Hematopoietic multipotent progenitor cell (in vitro differentiated cells): ENCODE results near the genes IFIT1B, IFIT5, SLC16A12 and HECTD2.

DNA sequence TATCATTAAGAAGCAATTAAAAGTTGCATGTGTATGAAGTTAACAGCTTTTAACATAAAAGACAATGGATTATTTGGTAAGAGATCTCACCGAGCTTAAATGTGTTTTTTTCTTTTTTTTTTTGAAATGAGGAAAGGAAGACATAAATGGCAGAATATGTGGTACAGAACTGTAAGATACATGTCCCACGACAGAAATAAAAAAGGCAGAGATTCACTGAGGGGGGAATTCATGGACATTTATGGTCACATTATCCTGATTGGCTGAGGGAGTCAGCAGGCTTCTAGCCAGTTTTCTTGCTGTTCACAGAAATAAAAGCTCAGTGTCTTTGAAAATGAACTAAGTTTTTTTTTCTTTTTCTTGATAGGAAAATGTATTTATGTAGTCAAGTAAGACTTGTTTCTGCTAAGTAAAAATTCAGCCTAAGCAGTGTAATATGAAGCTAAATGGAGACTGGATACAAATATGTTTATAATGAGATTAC lies 8.2 kb upstream of the FAS start:
- CAGE, long polyA plus RNA = no peak

DNA sequence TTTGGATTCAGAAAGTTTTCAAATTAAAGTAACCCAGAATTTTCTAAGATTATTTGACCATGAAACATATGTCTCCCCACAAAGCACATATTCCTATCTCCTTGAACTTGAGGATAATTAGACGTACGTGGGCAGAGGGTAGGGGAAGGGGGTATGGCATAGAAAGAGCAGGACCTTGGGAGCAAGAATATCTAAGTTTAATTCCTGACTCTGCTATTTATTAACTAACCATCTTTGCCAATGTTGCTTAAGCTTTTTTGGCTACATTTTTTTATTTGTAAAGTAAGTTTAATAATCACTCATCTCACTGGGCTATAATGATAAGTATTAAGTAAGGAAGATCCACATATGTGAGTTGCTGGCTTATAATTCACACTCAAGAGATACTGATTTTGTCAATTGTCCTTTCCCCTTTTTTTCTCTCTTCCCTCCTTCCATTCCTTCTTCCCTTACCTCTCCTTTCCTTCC lies 1.7 kb upstream of the FAS start:
- CAGE, long polyA plus RNA = no peak

DNA sequence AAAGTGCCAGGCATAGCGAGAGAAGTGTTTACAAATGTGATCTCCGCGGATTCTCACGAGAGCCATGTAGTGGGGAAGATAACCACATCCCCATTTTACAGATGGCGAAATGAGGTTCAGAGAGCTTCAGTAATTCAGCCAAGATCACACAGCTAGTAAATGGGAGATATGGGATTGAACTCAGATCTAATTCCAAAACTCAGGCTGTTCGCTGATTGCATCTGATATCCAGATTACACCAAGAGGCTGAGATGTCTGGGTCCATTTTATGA lies 1.3 kb downstream of the FAS start:
- CAGE, long polyA plus RNA = no peak

DNA sequence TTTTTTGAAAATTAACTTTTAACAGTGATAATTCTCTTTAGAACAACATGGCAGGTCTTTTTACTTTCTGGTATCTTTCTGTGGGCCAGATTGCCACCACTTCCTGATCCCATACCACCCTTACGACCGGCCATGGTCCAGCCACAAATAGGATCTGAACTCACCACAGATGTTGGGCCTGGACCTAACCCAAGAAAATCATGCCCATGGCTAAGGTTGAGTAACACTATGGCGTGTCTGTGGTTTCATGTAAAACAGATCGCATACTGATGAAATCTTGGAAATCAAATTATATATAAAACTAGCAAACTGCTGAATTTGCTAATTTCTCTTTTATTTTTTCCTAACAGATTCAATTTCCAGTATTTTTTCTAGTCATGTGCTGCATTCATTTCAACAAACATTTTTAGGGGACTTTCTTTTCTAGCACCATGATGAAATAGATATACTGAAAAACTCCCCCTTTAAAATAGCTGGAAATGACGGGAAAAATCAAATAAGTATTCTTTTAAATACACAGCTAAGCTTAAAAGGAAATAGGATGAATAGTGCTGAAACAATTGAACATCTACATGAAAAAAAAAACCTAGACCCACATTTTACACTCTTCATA lies 77.1 kb downstream of the CH25H start:
- CAGE, long polyA plus RNA = no peak

- CAGE, long polyA plus RNA = no peak
These were observed 10.9 kb downstream of the LIPA start for GRCh38 chr10:89240706-89241022.

DNA sequence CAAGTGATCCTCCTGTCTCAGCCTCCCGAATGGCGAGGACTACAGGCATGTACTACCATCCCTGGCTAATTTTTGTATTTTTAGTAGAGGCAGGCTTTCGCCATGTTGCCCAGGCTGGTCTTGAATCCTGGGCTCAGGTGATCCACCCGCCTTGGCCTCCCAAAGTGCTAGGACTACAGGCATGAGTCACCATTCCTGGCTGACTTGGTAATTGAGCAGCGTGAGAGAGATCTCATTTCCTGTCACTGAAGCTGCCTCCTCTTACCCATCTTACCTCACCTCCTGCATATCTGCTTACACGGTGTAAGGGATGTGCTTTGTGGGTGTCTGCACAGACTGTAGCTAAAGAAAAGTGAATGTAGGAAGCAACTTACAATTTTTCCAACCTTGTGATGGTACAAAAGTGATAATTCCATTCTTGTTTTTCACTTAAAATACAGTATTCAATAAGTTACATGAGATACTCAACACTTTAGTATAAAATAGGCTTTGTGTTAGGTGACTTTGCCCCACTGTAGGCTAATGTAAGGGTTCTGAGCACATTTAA lies 9.8 kb downstream of the IFIT3 start:
- CAGE, long polyA plus RNA = no peak

- CAGE, long polyA plus RNA = no peak
These were observed 11.6 kb downstream of the IFIT3 start for GRCh38 chr10:89338884-89340257.

DNA sequence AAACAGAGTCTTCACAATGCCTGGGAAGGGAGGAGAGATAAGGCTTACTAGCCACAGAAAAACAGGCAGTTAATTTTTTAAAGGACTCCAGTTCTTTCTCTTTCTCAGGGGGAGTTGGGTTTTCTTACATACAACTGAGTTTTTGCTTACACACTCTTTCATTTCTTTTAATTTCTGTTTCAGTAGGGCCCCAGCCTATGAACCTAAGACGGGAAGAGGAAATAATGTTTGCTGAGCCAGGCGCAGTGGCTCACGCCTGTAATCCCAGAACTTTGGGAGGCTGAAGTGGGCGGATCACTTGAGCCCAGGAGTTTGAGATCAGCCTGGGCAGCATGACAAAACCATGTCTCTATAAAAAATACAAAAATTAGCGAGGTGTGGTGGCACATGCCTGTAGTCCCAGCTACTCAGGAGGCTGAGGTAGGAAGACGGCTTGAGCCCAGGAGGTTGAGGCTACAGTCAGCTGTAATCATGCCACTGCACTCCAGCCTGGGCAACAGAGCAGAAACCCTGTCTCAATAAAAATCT lies 23.1 kb downstream of the IFIT3 start:
- CAGE, long polyA plus RNA = no peak

- CAGE, long polyA plus RNA = no peak
These were observed at the start of gene IFIT1B for GRCh38 chr10:89377801-89378331. Gene IFIT1B (plus strand): TSS chr10:89378056.

- CAGE, long polyA plus RNA = no peak
These were observed at the start of gene IFIT5 for GRCh38 chr10:89413904-89414924. Gene IFIT5 (plus strand): TSS chr10:89414568.

- CAGE, long polyA plus RNA = no peak
These were observed at the start of gene SLC16A12 for GRCh38 chr10:89534910-89536353. Gene SLC16A12 (minus strand): TSS chr10:89535594.

- CAGE, long polyA plus RNA = no peak
These were observed 23.3 kb upstream of the PANK1 start for GRCh38 chr10:89668223-89668940.

- CAGE, long polyA plus RNA = no peak
These were observed 36.8 kb downstream of the KIF20B start for GRCh38 chr10:89738225-89738623.

GRCh38 chr10:89888623-89889491 lies 187.5 kb downstream of the KIF20B start:
- CAGE, long polyA plus RNA = no peak

DNA sequence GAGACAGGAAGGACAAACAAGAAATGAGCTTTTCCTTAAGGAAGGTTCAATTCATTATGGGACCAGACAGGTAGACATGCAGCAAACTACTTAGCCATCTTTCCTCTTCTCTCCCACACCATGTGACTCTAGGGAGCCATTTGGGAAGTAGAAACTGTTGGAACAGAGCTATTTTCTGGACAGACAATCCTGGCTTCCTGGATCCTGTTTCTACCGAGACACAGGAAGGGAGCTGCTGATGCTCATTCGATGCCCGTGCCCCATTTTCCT lies 46.0 kb upstream of the ANKRD1 start:
- CAGE, long polyA plus RNA = no peak

- CAGE, long polyA plus RNA = no peak
These were observed 19.3 kb upstream of the PCGF5 start for GRCh38 chr10:91201222-91201600.

DNA sequence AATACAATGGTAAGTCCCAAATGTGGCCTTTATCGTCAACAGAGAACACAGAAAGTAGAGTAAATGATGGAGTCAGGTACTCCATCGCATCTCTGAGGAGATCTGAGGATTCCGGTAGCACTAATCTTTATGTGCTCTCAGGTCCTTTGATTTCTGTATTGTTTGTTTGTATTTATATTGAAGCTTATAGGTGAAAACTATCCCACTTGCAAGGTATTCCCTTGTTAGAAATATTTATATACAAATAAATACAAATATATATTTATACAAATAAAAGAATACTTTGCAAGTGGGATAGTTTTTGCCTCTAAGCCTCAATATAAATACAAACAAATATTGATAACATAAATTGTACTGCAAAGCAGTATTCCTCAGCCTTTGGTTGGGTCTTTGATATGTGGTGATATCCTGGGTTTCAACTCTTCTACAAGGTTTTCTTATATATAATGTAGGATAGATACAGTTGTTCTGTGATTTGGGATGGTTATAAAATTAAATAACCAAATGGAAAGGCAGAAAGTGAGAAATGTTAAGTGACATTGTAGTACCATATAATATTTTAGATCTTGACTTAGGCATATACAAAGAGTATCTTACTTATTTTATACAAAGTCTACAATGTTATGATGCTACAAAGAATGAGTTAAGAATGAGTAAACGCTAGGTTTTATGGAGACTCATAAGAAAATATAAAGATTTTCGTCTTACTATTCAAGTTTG lies 5.2 kb downstream of the PCGF5 start:
- CAGE, long polyA plus RNA = no peak

DNA sequence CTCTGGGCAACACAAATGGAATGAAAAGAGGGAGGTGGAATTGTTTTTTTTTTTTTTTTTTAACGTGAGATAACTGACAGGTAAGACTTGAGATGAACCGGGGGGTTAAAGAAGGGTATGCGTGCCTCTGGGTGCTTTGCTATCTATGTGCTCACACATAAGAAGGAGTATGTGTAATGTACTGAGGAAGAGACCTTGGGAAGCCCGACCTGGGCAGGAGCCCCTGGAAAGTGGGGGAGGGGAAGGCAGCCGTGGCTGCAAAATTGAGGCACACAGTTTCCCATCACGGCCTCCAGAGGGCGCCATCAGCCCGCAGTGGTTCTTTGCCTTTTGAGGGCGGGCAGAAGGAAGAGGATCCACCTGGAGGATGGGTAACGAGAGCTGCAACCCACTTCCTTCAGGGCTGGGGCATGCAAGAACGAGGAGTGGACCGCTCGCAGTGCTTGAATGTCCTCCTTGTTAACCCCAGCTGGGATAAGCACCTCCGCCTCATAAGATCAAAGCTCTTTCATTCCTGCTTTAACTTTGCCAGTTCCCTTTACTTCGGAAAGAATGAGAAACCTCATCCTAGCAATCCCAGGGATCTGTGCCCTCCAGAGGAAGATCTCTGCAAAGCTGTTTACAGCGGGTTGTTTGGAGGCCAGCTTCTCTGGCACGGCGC lies 77.8 kb downstream of the PCGF5 start:
- CAGE, long polyA plus RNA = no peak

DNA sequence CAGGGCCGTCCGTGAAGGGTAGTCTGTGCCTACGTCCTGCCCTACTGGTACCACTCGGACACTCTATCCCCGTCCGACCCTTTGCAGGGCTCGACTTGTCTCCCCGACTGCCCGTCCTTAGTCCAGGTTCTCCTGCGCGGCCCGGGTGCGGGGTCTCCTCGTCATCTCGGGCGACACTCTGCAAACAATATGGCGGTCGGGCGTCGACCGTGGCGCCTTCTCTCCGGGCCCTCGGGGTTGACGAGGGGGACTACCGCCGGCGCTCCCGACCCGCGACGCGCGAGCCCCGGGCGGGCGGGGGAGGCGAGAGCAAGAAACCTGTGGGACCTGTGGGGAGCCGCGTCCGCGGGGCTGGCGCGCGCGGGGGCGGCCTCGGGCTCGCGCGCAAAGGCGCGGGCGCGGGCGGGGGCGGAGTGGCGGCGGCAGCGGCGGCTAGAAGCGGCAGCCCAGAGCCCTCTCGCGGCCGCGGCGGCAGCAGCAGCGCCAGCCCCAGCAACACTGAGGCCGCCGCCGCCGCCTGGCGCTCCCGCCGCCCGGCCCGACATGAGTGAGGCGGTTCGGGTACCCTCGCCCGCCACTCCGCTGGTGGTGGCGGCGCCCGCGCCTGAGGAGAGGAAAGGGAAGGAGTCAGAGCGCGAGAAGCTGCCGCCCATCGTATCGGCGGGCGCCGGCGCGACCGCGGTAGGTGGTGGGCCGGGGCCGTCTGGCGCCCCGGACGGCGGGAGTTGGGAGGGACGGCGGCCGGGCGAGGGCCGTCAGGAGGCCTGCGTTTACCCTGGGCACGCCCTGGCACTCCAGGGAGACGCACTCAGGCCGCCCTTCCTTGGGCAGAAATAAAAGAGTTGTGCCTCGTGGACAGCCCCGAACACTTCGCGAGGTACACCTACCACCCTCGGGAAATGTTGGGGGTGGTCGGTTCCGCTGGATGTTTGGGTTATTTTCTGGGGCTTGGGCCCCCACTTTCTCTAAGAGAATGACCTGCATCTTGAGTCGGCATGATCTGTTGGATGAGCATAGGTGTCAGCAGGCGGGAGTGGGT lies at the start of gene HECTD2:
TSS of gene HECTD2 (plus strand) at position 449 of the 1,039 bp plus-strand sequence.
- CAGE, long polyA plus RNA = no peak

DNA sequence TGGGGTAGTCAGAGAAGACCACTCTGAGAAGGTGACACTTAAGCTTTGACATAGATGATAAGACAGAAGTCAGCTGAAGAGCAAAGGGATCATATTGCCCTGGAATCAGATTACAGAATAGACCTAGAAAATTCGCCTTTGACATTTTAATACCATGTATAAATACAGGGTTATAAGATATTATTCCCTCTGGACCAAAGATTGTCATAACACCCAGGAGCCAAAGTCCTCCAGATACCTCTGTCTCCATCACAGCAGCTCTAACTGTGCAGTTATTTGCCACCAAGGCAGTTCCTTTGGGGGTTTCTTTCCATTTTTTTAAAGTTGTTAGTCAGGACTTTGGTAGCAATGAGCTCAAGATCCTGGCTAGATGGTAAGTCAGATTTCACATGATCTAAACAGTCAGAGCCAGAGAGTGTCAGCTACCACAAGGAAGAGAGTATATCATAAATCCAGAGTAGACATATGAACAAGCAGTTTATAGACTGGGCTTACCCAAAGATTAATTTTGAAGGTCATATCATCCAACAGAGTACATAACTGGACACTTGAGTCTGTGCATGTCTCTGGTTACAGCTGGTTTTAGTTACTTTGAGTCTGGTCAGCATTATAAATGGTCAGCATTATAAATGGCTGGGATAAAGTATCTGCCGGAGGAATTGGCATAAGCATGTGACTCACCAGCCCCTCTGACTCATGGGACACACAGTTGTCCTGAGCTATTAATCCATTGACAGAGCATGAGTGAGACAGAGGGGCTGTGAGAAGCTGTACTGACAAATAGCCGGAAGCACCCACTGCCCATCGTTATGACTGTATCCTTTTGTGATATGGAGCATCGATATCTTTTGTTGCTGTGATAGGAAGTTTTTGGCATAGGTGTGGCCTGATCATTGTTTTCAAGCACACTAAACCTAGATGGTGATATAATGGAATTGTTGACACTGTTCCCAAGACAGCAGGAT lies 19.5 kb downstream of the PPP1R3C start:
- CAGE, long polyA plus RNA = no peak